Sternocleidomastoid (tissue), 1 donor: ENCODE measurements around a stretch of chr12.

GRCh38 chr12:121495849-121496369 lies 84.9 kb downstream of the KDM2B start:
- PRO-cap = no peak

DNA sequence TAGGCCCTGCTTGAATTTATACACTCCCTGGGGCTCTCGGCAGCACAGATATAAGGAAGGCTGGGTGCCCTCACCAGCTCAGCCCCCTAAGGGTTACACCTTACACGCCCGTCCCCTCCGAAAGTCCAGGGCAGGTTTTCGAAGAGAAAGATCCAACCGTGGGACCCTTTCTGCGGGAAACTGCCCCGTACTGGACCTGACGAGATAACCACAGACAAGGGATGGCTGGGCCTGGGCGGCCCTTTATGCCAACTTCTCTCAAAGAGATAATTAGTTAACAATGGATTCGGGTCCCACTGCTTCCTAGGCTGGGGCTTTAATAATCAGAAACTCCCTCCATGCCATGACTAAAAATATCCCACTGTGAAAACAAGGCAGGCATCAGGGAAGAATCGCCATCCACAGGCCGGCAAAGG lies 80.6 kb downstream of the KDM2B start:
- PRO-cap = no peak

DNA sequence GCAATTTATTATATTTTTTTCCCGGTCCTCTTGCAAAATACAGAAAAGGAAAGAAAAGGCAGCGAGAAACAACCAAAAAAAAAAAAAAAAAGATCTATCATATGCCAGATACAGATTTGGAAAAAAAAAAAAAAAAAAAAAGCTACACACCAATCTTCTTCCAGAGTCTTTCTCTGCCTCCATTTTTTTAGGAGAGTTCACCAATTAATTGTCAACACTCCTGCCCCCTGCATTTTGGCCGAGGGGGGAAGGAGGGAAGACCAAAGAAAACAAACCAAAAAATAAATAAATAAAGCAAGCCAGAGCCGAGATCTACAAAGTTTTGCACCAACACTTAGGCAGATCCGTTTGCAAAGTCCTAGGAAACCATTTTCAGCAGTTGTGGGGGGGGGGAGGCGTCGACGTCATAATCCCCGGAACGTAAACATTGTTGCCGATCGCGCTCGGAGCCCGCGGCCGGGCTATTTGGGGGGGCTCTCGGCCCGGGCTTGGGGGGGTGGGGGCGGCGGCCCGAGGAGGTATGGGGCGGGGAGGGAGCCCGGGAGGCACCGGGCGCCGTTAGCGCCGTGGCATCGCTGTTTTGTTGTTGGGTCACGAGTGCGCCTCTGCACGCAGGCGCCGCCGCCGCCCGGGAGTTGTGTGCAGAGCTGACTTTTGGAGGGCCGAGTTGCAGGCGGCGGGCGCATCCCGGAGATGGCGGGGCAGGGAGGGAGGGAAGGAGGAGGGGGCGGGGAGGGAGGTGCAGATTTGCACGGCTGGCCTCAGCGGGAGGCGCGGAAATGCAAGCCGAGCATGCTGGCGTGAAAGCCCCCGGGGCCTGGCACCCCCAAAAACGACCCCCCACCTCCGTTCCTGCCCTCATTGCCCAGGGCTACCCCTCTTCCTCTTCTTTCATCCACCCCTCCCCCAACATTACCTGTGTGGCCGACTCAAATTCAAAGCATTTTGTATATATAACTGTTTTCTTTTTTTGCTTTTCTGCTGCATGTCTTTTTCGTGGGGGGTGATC lies 649 bp downstream of the KDM2B start:
- PRO-cap = bidirectional peak, plus-strand start at position 521 of the sequence, minus-strand start at position 377 of the sequence; bidirectional peak, plus-strand start at position 644 of the sequence, minus-strand start at position 582 of the sequence

GRCh38 chr12:121672961-121673595 lies 3.6 kb upstream of the MORN3 start:
- PRO-cap = no peak

DNA sequence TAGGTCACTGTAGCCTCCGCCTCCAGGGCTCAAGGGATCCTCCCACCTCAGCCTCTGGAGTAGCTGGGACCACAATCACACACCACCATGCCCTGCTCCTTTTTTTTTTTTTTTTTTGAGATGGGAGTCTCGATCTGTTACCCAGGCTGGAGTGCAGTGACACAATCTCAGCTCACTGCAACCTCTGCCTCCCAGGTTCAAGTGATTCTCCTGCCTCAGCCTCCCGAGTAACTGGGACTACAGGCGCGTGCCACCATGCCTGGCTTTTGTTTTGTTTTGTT lies 16.7 kb downstream of the RHOF start:
- PRO-cap = no peak

- PRO-cap = no peak
Observed at GRCh38 chr12:121779479-121779876, 14.0 kb downstream of the RHOF start.

DNA sequence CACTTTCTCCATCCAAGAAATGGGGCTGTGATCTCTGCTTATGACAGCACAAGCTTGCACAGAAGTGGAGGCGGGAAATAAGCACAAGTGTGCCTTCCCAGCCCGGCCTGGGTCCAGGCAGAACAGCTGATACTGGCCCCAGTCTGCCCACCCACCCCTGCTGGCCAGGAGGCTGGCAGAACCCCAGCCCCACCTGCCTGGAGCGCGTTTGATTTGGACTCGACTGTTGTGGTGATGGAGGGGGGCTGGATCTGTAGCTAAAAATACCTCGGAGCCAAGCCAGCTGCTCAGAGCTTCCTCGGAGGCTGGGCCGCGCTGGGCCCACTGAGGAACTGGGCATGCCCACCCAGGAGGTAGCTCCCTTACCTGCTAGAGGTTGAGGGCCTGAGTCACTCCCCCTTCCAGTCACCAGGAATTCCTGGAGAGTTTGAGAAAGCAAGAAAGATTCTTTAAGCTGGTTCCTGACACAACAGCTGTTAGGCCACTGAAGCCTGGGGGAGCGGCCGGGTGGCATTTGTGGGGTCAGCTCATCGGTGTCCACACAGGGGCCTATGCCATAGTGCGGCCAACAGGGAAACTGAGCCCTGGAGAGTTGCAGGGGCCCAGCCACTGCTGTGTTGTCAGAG lies 2.5 kb upstream of the RHOF start:
- PRO-cap = no peak

- PRO-cap = no peak
Observed at GRCh38 chr12:121806294-121806911, 2.6 kb downstream of the SETD1B start.

- PRO-cap = no peak
Observed at GRCh38 chr12:121813114-121813653, 9.4 kb downstream of the SETD1B start.

GRCh38 chr12:121826466-121826834 lies 22.6 kb downstream of the SETD1B start:
- PRO-cap = no peak

- PRO-cap = no peak
Observed at GRCh38 chr12:121826990-121828300, 23.6 kb downstream of the SETD1B start.

DNA sequence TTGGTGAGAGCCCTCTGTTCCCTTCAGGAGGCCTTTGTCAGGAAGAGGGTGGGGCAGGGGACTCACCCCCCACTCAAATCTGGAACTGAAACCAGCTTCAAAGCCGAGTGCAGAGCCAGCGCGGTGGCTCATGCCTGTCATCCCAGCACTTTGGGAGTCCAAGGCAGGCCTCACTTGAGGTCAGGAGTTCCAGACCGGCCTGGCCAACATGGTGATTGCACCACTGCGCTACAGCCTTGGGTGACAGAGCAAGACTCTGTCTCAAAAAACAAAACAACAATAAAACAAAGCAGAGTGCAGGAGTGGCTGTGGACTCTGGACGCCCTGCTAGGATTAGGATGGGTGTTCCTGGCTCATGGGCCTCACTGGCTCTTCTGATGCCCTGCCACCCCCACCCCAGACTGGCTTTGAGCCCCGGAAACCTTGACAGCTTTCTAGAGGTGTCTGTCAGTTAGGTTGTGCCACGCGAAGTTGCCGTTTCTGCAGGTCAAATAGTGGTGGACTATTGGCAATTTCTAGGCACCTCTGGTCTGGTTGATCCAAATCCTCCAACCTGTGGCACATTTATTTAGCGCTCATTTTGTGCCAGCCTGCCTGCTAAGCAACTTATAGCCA lies 1.4 kb upstream of the MLXIP start:
- PRO-cap = no peak

DNA sequence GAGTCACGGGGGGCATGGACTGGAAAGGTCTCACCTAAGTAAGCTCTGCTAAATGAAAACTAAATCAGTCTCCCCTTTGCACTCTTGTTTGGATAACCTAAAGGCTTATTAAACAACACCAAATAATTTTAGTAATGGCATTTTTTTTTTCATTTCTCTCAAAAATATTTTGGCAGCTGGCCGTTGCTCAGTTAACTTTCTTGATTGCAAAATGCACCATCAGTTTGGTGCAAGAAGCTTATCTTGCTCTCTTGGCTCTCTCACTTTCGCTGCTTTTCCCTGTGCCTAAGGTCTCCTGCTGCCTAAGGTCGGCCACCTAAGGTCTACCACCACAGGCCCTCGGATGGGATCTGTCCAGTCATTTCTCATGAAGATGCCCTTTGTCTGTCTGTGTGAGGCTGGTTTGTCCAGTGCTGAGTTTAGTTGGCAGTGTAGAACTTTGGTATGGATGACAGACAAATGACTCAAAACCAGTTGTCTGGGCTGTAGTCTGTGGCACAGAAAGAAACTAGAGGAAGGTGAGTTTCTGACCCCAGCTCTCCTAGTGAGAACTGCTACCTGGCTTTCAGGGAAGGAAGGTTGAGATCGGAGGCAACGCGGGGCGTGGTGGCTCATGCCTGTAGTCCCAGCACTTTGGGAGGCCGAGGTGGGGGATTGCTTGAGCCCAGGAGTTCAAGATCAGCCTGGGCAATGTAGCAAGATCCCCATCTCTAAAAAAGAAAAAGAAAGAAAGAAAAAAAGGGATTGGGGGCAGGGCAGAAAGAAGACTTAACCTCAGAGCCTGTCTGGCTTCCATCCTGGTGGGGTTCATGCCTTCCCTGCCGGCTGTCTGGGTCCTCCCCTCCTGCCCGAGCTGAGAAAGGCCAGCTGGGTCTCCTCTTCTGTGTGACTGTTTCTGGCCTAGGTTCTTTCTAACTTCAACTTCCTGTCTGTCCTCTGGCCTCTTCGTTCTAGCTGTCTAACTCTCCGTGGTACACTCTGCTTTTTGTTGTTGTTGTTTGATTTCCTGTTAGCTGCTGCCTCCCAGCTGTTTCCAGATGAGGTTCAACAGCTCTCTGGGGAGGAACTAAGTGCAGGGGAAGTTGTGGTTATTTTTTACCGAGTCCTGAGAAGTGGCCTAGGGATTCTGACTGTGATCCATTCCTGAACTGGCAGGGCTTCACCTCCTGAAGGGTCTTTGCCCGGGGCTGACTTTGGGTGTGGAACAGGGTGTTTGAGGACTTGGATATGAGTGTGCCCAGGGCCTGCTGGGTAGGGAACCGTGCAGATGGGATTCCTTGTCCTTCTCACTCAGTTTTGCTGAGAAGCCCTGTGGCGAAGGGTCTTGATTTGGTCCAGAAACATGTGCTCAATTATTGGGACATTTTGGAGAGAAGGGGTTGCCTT lies 2.9 kb downstream of the MLXIP start:
- PRO-cap = unidirectional peak, minus-strand start at position 913 of the sequence

- PRO-cap = no peak
Observed at GRCh38 chr12:122143590-122144615, 30.1 kb downstream of the IL31 start.

DNA sequence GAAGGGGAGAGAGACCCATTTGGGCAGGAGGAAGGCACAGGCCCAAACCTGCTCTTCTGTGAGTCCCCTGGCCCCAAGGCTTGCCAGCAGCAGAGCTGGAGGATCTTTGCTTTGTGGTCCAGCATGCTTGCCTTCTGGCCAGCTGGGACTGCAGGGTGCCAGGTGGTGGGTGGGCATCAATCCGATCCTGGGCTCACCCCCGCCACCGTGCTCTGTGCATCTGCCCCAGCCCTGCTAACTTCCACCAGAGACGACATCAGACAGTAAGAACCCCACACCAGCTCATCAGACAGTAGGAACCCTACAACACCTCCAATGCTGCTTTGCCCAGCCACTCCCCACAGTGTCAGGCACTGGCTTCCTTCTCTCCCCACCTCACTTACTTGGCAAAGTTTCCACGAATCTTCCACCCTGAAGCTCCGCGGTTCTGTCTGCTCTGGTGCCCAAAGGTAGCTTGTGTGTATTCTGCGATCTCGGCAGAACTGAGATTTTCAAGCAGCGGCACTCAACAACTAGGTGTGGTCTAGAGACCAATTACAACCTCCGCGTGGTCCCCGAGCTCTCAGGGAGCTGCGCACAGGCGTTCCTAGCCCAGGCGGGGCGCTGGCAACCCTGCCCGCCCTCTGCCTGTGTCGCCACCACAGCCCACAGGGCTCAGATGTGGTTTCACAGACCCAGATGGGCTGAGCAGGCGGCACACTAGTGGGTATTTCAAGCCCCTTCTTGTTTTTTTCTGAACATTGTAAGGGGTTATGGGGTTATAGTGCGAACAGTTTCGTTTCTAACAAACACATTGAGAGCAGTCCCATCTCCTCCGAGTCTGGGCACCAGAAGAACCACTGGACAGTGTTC lies 1.3 kb upstream of the DIABLO start:
- PRO-cap = no peak

GRCh38 chr12:122309555-122310290 lies 43.4 kb upstream of the VPS33A start:
- PRO-cap = no peak

- PRO-cap = no peak
Observed at GRCh38 chr12:122323163-122323665, 56.9 kb upstream of the VPS33A start.

- PRO-cap = no peak
Observed at GRCh38 chr12:122395266-122395938, 27.1 kb downstream of the CLIP1 start.

GRCh38 chr12:122475546-122476516 lies 24.9 kb downstream of the ZCCHC8 start:
- PRO-cap = no peak

DNA sequence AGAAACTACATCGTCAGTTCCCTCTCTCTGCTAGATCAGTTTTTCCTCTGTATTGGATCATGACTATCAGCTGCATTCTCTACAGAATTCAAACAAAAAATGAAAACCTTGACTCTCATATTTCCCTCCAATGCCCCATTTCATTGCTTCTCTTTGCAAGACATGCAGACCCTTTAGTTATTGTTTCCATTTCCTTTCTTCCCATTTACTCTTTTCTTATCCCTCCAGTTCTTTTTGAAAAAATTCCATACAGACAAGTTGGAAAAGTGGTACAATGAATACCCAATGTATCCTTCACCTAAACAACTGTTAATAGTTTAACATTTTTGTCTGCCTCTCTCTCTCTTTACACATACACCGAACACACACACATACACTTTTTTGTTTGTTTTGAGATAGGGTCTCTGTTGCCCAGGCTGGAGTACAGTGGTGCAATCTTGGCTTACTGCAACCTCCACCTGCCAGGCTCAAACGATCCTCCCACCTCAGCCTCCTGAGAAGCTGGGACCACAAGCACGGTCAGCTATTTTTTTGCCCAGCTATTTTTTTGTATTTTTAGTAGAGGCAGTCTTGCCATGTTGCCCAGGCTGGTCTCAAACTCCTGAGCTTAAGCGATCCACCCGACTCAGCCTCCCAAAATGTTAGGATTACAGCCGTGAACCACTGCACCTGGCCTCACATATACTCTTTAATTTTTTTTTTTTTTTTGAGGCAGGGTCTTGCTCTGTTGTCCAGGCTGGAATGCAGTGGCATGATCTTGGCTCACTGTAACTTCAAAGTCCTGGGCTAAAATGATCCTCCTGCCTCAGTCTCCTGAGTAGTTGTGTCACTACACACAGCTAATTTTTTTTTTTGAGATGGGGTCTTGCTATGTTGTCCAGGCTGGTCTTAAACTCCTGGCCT lies 16.8 kb downstream of the ZCCHC8 start:
- PRO-cap = no peak